Skeletal muscle cell (primary cell): ENCODE data around the genes DNAJC30 and TMEM270.

GRCh38 chr7:73666183-73666575 is 1.5 kb upstream of the VPS37D start:
- RRBS: no CpG with 5 or more reads among the region's 12 CpGs

DNA sequence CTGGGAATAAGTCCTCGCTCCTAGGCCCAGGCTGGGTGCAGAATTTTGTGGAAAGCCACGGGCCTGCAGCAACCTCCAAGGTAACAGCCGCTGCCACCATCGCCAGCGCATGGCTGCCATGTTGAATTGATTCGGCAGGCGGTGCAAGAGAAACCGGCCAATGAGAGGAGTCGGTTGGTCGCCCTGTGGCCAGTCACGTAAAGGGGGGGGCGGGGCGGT is at the start of gene DNAJC30:
TSS of gene DNAJC30 (minus strand) at position 150 of the 219 bp plus-strand sequence.
- RRBS: no CpG with 5 or more reads among the region's 13 CpGs

GRCh38 chr7:73689446-73690125 is 6.2 kb downstream of the BUD23 start:
- RRBS: no CpG with 5 or more reads among the region's 7 CpGs

GRCh38 chr7:73716745-73717786 is 2.4 kb downstream of the STX1A start:
- RRBS: no CpG with 5 or more reads among the region's 15 CpGs

DNA sequence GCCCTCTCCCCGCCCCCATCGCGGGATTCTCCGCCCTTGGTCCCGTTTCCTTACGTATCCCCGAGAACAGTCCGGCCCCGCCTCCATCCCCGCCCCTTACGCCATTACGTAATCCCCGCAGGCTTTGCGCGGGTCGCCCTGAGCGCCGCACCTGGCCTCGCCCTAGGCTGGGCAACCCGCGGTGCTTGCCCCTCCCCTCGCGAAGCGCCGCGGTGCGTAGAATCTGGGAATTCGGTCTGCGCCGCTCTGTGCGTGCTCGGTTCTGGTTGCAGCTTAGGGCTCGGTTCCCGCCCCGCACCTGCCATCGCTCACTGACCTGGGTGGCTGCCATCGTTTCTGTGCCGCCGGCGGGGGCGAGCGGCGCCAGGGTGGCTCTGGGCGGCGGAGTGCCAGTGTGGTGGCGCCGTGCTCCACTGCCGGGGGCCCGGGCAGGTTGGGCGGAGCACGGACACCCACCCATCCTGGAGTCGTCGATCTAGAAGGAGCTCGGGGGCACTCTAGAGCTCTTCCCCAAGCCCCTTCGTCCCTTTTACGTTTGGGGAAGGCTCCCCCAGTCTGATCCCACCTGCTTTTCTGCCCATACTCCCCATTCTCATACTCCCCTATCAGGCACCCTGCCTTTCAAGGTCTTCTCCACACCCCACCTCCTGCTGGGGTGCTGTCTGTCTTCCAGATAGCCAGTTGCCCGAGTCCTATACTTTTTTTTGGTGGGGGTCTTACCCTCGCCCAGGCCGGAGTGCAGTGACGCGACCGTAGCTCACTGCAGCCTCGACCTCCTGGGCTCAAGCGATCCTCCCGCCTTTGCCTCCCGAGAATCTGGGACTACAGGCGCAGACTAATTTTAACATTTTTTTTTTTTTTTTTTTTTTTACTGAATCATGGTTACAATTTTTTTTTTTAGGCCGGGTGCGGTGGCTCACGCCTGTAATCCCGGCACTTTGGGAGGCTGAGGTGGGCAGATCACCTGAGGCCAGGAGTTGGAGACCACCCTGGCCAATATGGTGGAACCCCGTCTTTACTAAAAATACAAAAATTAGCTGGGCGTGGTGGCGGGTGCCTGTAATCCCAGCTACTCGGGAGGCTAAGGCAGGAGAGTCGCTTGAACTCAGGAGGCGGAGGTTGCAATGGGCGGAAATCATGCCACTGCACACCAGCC is 674 bp upstream of the ABHD11 start:
- RRBS: 1% methylated on average over 9 of the region's 78 CpGs

GRCh38 chr7:73833229-73834135 is 2.7 kb downstream of the CLDN4 start:
- RRBS: no CpG with 5 or more reads among the region's 13 CpGs

DNA sequence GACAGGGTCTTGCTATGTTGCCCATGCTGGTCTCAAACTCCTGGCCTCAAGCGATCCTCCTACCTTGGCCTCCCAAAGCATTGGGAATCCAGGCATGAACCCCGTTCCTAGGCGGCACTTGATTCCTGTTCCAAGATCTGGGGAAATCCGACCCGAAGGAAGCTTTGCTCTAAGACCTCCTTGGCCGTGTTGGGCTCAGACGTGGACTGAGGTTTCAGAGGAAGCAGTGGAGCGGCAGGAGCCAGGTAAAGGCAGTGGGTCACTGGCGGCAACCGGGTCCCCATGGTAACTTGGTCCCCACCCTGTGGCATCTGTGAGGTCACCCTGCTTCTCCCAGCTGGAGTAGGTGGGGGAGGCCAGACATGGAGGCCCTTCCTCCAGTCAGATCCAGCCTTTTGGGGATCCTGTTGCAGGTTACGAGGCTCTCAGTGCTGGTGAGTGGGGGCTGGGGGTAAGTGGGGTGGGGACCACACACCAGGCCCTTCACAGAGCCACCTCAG is at the start of gene TMEM270:
TSS of gene TMEM270 (plus strand) at position 327 of the 500 bp plus-strand sequence.
- RRBS: 87% methylated on average over 1 of the region's 11 CpGs

DNA sequence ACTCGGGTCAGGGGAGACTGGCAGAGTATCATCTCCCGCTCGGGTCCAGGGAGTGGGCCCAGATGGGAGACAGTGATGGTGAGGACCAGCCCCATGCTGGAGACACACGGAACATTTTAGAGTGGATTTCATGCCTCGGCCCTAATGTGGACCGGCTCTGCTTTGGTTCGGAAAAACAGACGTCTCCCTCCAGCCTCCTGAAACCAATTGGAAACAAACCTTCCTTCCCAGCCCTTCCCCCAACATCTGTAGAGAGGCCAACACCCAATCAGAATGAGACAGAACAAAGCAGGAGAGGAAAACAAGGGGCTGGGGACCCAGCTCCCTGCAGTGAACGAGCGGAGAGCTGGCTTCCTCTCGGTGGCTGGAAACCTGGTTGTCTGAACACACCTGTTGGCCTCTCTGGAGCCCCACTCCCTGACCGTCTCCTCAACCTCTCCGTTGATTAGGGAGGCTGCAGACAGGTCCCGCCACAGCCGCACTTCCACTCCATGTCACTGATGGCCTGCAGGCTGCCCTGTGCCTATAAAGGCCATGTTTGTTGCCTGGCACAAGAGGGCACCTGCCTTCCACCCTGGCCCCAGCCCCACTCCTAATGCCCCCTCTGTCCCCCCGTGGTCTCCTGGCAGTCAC is 58.3 kb downstream of the TMEM270 start:
- RRBS: no CpG with 5 or more reads among the region's 16 CpGs

DNA sequence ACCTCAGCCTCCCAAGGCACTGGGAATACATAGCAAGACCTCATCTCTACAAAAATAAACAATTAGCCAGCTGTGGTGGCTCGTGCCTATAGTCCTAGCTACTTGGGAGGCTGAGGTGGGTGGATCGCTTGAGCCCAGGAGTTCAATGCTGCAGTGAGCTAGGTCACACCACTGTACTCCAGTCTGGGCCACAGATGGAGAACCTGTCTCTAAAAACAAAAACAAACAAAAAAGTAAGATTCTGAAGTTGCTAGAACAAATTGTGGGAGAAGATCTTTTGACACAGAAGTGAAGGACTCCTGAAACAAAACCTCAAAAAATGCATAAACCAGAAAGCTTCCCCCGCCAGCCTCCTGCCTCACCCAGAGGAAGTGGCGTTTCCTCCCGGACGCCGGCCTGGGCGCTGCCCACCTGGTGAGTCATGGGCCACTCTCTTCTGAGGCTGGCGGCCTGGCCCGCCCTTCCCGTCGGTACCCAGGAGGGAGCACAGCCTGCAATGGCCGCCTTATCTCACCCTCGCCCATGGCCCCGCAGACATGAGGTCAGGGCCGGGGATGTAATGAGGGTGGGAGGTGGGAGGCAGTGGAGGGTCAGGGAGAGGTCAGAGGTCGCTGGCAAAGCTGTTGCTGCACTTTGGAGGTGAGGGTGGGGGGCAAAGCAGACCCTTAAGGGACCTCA is 25.4 kb upstream of the ELN start:
- RRBS: no CpG with 5 or more reads among the region's 17 CpGs

- RRBS: no CpG with 5 or more reads among the region's 12 CpGs
Measured at GRCh38 chr7:74003421-74003959, 24.5 kb upstream of the ELN start.

DNA sequence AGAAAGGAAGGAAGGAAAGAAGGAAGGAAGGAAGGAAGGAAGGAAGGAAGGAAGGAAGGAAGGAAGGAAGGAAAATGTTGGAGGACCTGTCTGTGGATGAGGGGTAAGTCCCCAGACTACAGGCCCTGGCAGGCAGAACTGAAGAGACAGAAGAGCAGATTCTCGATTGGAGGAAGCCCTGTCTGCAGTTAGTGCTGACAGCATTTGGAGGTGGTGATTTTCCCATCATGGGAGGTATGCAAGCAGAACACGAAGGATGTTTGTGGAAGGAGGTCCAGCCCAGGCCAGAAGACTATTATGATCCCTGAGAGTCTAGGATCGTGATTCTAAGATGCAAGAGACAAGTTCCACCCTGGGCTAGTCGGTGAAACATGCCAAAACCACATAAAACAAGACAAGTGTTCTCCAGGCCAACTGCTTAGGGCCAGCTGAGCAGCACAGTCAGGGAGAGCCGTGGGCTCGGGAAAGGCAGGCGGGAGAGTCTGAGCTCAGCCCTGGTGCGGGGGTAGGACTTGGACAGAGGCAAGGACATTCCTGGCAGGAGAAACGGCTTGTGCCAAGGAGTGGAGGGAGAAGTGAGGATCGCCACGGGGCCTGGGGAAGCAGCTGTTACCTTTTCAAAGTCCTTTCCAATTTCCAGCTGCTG is 4.0 kb downstream of the ELN start:
- RRBS: no CpG with 5 or more reads among the region's 11 CpGs

DNA sequence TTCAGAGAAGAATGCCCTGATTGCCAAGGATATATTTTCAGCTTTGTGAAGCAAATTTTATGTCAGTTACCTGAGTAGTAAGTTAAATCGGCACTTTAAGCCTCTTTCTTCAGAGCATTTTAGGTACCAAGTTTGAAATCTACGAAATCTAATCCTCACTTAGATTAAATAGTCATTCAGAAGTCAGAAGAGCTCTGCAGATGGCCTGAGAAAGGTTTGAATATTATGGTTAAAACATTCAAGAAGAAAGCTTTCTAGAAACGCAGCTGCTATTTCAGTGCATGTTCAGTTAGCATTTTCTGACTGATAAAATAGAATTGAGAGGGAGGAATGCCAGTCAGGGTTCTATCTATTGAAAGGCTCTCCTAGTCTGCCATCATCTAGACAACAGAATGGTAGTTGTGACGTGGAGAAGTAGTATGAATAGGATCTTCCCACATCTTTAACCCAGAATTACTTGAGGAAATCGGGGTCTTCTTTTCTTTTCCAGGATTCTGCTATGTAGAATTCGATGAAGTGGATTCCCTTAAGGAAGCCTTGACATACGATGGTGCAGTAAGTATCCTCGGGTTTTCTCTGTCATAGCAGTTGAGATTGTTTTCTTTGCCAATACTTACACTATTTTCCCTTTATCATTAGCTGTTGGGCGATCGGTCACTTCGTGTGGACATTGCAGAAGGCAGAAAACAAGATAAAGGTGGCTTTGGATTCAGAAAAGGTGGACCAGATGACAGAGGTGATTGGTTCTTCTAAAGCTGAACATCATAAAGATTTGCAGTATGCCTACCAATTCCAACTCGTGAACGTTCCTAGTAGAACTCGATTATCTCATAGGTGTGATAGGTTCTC is 15.3 kb downstream of the EIF4H start:
- RRBS: no CpG with 5 or more reads among the region's 14 CpGs

DNA sequence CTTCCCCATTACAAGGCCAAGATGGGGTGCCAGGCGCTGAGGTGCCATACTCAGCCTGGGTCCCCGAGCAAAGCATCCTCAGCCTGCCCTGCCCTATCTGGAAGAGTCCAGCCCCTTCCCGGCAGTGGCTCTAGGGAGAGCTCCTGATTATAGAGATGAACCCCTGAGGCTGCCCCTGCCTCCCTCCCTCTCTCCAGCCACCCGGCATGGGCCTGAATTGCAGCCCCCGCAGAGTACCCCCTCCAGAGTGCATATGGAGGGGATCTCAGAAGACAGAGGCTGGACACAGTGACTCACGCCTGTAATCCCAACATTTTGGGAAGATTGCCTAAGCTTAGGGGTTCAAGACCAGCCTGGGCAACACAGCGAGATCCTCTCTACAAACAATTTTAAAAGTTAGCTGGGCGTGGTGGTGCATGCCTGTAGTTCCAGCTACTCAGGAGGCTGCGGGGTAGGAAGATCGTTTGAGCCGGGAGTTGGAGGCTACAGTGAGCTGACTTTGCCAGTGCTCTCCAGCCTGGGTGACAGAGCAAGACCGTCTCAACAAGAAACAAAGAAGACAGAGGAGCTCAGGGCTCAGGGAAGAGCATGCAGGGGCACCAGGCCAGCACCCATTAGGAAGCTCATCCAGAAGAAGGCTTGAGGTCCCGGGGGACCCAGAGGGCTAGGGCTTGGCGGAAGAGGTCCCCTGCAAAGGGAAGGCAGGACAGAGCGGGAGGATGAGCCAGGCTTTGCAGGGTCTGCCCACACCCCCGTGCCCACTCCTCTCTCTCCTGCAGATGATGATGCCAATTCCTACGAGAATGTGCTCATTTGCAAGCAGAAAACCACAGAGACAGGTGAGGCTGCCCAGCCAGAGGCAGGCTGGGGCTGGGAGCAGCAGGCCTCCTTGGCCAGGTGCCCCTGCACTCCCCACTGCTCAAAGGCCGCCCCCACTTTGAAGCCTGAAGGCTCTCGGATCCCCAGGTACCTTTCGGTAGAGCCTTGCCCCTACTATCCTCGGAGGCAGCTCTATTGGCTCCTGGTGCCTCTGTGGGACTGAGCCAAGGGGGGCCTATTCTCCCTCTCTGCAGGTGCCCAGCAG is 13.5 kb downstream of the LAT2 start:
- RRBS: 73% methylated on average over 2 of the region's 21 CpGs

DNA sequence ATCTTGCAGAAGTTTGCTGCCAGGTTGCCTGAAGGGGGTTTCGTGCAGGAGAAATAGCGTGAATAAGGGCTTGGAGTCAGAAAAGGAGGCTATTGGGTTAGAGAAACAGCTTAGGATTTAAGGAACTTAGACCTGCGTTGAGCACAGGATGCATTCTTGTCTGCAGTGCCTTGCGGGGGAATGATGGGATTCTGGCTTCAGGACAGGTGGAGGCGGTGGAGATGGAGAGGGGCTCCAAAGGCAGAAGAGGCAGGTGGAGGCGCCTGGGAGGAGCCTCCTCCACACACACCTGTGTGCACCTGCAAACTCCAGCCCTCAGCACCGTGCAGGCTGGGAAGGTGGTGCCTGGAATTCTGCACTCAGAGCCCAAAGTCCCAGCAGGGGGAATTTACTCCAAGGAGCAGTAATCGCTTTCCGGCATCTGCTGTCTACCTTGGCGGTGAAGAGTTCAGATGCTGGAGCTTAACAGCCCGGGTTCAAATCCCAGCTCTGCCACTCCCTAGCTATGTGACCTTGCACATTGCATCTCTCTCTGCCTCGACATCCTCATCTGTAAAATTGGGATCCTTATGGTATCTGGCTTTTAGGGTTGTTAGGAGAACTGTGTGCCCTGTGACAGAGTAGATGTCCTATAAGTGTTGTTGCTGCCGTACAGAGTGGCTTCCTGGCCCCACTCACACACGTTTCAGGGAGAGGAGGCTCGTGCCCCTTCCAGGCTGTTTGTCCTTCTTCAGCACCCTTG is 1.9 kb downstream of the CLIP2 start:
- RRBS: 70% methylated on average over 2 of the region's 15 CpGs

GRCh38 chr7:74306534-74307539 is 17.6 kb downstream of the CLIP2 start:
- RRBS: 28% methylated on average over 7 of the region's 36 CpGs

DNA sequence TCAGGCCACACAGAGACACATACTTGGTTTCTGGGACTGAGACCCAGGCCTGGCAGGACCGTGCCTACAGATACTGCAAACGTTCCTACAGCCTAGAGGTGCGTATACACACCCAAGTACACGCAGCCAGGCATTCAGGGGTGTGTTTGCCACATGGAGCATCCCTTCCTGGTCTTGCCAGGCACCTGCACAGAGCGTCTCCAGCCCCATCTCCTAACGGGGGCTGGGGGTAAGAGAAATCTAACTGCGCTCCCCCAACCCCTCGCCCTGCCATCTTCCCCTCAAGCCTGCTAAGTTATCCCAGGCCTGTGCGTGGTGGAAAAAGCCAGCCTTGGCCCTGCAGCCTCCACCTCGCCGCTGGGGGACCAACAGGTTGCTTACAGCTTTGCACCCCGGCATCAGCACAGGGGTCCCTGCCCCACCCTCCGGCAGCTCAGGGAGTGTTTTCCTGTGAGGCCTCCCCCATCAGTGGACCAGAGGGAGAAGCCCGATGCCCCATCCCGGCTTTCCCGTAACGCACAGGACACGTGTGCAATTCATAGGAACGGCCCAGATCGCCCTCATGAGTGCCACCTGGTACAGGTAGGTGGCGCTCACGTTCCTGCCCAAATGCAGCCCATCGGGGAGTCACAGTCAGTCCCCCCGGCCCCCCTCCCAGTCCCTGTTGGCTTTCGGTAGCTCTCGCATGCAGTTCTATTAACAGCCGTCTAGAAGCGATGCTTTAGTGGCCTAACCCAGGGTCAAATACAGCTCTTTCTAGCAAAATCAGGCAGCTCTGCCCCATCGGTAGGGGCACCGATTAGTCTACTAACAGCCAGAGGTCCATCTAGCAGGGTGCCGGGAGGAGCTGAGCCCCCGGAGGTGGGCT is 48.6 kb upstream of the GTF2IRD1 start:
- RRBS: 66% methylated on average over 4 of the region's 32 CpGs

DNA sequence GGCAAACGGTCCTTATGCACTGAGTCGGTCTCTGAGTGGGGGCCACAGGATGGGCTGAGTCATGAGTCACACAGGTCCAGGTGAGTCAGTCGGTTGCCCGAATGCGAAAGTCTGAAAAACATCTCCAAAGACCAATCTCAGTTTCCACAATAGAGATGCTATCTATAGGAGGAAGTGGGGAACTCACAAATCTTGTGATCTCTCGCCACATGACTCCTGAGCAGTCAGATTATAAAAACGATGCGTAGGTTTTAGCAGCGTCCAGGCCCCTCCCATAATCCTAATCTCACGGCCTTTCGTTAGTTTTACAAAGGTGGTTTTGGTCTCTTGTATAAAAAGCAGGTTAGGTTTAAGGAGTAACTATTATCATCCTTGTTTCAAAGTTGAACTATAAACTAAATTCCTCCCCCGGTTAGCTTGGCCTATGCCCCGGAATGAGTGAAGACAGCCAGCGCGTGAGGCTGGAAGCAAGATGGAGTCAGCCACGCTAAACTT is 1.2 kb upstream of the GTF2IRD1 start:
- RRBS: no CpG with 5 or more reads among the region's 16 CpGs

DNA sequence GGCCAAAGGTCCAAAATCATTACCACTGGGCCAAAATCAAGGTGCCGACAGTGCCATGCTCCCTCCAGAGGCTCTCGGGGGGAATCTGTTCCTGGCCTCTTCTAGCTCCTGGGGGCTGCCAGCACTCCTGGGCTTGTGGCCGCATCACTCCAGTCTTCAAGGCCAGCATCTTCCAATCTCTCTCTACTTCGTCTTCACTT is 38.9 kb downstream of the GTF2IRD1 start:
- RRBS: no CpG with 5 or more reads among the region's 4 CpGs

DNA sequence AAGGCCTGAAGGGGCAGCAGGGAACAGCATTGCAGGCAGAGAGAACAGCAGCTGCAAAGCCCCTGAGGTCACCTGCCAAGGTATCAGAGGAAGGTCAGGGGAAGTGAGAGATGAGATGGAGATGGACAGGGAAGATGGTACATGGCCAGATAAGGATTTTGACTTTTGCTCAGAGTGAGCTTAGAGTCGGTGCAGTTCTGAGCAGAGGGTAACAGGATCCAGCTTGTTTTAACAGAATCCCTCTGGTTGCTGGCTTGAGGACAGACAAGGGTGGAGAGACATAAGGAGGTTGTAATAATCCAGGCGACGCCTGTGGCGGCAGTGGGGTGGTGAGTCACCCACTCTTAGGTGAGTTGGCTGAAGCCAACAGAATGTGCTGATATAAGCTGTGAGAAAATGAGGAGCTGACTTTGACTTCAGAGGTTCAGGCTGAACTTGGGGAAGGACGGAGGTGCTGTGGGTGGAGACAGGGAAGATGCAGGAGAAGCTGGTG is 82.2 kb upstream of the GTF2I start:
- RRBS: no CpG with 5 or more reads among the region's 5 CpGs

DNA sequence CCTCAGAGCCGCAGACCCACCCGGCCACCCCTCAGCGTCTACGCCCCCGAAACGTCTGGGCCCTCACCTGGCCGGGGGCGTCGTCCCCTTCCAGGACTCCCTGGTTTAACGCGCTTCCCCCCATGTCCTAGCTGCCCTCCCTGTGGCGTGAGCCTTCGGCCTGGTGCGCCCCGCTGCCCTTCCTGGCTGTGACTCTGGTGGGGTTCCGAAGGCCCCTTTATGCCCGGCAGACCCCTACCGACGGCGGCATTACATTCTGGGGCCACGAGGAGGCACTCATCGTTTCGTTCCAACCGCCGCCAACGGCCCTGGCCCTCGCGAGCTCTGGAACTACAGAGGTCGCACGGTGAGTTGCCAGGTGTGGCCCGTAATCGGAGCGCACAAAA is 278 bp upstream of the TRIM73 start:
- RRBS: no CpG with 5 or more reads among the region's 33 CpGs